Measurements from ENCODE around the gene MPC1L.

- PRO-cap = no peak
Measured at GRCh38 chrX:40048842-40049782, 48.6 kb downstream of the BCOR start.

DNA sequence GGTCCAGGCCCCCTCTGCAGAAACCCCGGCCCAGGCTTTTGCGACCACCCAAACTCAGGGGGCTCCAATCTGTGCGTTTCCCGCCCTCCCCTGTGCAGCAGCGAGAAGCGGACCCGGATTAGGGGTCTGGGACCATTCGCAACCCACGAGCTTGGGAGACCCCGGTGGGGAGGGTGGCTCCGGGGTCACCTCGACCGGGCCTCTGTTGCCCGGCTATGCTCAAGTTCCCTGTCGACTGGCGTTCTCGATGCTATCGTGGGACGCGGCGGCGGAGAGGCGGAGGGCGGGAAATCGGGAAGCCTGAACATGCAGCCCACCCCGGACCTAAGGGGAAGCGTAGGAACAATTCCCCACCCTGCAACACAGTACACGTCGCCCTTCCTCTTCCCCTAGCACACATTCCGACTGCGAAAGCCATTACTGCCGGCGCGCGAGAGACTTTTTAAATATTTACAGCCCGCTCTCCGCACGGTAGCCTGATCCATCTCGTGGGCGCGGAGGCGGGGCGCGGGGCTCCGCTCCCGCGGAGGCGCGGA is 48.0 kb upstream of the BCOR start:
- PRO-cap = no peak

- PRO-cap = bidirectional peak, plus-strand start at chrX:40146462, minus-strand start at chrX:40146371; unidirectional peak, minus-strand start at chrX:40146618
Measured at GRCh38 chrX:40146250-40147164, 48.7 kb upstream of the BCOR start.

DNA sequence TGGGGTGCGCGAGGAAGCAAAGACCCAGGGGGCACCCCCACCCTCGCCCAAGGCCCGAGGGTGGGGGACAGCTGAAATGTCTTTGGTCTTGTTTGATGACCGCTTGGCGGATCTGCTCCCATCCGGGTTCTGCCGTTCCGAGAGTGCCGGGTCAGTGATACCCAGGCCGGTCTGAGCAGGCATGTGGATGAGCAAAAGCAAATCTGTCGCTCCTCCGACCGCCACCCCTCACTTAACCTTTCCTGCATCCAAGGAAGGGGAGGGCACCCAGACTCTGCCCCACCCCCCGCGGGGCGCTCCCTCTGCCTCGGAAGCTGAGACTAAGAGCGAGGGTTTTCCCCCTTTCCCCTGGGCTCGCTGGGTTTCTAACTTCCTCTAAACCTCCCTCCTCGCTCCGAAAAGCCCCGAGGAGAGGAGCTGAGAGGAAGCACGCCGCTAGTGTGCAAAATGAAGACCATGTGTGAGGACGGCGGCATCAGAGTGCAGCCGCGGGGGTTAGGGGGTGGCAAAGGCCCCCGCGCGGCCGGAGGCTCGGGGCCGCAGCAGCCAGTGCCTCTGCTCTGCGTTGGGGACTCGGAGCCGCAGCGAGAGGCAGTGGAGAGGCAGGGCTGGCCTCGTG is 55.6 kb upstream of the BCOR start:
- PRO-cap = bidirectional peak, plus-strand start at position 140 of the sequence, minus-strand start outside the sequence; bidirectional peak, plus-strand start at position 397 of the sequence, minus-strand start at position 234 of the sequence

DNA sequence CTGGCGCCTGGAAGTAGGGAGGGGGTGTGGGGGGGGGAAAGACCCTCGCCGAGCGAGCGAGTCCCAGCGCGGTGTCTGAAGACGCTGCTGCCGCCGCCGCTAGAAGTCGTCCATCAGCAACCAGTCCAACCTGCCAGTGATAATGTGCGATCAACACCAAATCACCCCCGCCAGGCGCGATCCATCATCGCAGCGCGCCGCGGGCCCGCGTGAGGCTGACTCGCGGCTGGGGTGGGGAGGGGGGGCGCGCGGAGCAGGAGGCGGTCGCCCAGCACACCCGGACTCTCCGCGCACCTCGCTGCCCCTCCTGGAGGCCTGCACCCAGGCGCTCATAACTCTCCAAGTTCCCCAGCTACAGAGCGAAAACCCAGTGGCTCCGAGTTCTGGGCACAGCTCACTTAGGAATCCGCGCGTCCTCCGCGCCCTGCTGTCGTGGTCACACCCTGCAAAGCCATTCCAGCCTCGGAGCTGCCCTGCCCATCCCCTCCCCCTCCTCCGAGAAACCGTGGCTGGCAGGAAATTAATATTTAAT is 57.9 kb upstream of the BCOR start:
- PRO-cap = no peak

- PRO-cap = bidirectional peak, plus-strand start at chrX:40174405, minus-strand start at chrX:40174267
Measured at GRCh38 chrX:40173978-40174829, 76.4 kb upstream of the BCOR start.

GRCh38 chrX:40434751-40435416 is 145.9 kb upstream of the ATP6AP2 start:
- PRO-cap = no peak

- PRO-cap = unidirectional peak, minus-strand start at chrX:40582932
Measured at GRCh38 chrX:40582728-40583385, 2.1 kb downstream of the ATP6AP2 start.

DNA sequence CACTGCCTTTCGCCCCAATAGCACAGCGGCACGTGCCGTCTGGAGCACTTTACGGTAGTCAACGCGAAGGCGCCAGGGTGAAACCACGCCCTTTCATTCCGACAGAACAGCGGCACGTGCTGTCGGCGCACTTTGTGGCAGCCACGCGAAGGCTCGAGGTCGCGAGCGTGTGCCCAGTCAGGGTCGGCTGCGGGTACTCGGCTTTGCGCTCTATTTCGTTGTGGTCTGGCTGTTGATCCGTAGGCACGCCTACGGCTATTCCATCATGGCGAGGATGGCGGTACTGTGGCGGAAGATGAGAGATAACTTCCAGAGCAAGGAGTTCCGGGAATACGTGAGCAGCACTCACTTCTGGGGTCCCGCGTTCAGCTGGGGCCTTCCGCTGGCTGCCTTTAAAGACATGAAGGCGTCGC is at the start of gene MPC1L:
TSS of gene MPC1L (plus strand) at position 128 of the 413 bp plus-strand sequence.
- PRO-cap = no peak

DNA sequence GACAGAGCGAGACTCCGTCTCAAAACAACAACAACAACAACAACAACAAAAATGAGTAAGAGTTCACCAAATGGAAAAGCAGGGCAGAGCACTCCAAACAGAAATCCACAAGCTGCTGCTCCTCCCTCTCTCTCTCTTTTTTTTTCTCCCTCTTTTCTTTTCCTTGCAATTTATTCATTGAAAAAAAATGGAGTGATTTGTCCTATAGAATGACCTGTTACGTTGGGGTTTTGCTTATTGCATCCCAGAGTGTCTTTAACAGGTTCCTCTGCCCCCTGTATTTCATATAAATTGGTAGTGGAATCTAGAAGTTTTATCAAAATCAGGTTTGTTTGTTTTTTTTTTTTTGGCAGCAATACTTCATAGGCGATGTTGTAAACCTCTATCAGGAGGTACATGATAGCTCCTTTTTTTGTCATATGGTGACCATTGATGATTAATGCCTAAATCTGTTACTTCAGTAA is 64.9 kb upstream of the USP9X start:
- PRO-cap = no peak

DNA sequence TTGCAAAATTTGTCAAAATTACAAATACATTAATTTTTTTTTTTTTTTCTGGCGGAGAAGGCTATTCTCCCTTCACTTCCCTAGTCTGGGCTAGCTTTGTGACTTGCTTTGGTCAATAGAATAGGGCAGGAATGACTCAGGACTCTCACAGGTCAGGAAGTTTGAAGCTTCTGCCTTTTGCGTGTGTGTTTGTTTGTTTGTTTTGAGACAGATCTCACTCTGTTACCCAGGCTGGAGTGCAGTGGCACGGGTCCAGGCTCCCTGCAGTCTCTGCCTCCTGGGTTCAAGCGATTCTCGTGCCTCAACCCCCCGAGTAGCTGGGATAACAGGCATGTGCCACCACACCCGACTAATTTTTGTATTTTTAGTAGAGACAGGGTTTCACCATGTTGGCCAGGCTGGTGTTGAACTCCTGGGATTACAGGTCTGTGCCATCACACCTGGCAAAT is 55.9 kb upstream of the USP9X start:
- PRO-cap = no peak

GRCh38 chrX:41118599-41119397 is 33.6 kb downstream of the USP9X start:
- PRO-cap = no peak

DNA sequence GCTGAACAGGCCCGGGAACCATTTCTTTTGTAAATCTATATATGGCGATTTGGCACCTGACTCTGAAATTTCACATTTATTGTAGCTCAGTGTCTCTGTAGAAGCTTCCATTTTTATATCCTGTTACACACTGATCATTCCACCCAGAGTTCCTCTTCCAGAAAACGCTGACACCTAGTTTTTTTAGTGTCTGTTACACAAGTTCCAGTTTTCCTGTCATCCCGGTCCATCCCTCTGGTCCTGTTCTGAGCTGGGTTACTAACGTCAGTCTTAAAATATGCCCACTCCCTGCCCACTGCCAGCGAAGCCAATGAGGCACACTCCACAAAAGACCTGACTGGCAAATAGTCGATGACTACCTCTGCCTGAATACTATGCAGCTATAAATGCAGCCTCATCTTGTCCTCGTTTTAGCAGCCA is 31.0 kb upstream of the DDX3X start:
- PRO-cap = no peak

DNA sequence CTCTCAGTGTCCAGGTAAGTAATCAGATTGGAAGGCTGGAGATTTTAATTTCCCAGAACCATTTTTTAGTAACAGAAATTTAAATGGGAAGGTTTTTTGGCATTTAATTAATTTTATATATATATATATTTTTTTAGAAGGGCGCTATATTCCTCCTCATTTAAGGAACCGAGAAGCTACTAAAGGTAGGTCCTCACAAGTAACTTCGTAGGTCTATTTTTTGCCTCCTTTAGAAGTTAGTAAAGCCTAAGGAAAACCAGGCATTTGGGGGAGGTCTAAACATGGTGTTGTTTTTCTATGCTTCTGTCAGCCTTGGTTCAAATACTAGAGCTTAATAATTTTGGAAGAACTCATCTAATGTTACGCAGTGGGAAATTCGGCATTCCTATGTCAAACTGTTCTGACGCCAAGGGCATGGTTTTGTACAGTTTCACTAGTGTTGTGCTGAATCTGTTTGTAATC is 5.0 kb downstream of the DDX3X start:
- PRO-cap = no peak

GRCh38 chrX:41351057-41351810 is 17.3 kb downstream of the DDX3X start:
- PRO-cap = no peak

GRCh38 chrX:41475057-41475634 is 28.0 kb downstream of the NYX start:
- PRO-cap = no peak

DNA sequence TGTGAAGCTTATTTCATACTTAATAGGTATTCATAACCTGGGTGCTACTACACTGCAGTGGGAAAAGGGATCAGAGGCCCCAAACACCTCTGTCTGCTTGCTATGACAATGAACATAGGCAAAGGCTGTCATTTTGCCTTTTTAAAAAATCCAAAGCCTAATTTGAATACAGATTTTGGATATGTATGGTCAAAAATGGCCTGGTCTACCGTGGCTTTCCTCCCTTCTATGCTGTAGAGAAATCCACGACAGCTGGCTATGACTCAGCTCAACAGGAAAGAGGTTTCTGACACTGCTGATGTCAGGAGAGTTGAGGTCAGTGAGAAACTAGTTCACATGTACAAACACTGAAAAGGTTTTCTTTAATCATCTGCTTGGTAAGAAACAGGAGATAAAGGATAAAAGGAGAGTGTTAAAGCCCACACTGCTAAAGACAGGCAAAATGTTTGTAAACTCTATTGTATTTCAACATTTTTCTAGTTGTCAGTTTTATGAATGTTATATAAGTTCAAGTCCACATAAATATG is 113.8 kb downstream of the NYX start:
- PRO-cap = unidirectional peak, minus-strand start at position 233 of the sequence

DNA sequence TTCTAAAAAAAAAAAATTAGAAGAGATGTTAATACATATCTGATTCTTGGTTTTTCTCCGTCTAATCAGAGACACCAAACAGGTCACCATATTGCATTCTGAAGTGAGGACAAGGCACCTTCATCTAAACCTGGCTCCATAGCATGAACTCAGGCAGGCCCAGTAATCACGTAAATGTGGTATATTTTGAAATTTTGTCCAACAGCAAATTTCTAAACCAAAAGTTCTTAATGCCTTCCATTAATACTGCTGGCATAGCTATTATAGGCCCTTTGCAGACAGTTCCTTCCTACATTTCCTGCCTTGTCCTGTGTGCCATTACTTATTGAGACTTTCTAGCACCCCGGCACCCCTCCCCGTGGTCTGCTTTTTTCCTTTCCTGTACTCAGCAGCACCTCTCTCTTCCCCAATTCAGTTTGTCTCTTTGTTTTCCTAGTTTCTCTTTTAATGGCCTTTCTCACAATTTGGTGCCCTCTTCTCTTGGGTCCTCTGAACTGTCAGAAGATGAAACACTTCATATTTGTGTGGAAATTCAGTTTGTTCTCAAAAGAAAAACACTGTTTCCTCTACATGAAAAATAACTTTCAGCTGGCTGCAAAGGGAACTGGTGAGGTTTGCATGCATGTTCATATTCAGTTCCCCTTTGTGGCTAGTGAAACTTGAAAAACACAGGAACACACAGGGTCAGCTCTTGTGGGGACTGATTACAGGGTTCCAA is 16.9 kb downstream of the GPR34 start:
- PRO-cap = no peak

DNA sequence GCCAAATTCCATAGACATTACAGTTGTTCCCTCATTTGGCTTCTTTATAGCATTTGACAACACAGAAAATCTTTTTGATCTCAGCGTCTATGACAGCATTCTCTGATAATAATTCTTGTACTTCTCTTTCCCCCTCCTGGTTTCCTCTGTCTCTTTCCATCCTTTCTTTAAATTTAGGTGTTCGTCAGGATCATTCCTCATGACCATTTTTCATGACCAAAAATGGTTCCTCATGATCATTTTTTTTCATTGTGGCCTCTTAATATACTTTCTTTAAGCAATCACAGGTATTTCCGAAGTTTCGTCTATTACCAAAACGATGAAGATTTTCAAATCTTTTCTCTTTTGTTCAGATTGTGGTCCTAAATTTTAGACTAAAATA is 99.6 kb downstream of the GPR82 start:
- PRO-cap = no peak

- PRO-cap = no peak
Measured at GRCh38 chrX:42815964-42816493, 38.1 kb upstream of the PPP1R2C start.

All from sciatic nerve (tissue), 1 donor.